Zone of skin (tissue), 1 donor: ENCODE results near the gene SPTBN2.

GRCh38 chr11:65968057-65969468 lies 7.0 kb downstream of the SART1 start:
- RRBS, result no CpG with 5 or more reads among the region's 24 CpGs

DNA sequence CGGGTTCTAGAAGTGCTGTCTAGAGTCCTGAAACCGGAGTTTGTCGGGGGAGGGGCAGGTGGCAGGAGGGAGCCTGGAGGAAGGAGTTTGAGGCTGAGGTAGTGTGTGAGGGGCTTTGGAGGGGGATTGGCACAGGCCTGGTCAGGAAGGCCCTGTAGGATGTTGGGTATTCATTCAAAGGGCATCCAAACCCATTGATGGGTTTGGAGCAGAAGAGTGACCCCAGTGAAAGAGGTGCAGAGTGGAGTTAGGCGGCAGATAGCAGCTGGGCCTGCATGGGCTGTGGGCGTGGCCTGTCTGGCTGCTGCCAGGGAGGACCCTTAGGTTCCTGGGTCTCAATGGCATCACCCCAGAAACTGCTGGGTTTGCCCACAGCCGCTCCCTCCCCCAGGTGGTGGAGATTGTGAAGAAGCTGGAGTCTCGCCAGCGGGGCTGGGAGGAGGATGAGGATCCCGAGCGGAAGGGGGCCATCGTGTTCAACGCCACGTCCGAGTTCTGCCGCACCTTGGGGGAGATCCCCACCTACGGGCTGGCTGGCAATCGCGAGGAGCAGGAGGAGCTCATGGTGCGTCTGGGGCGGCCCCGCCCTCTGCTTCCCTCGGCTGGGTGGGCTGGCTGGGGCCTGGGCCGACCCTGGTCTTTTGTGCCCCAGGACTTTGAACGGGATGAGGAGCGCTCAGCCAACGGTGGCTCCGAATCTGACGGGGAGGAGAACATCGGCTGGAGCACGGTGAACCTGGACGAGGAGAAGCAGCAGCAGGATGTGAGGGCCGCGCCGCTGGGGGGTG lies 14.7 kb downstream of the SART1 start:
- RRBS, result no CpG with 5 or more reads among the region's 34 CpGs

GRCh38 chr11:65976799-65977237 lies 15.3 kb downstream of the SART1 start:
- RRBS, result 9% methylated on average over 1 of the region's 12 CpGs

DNA sequence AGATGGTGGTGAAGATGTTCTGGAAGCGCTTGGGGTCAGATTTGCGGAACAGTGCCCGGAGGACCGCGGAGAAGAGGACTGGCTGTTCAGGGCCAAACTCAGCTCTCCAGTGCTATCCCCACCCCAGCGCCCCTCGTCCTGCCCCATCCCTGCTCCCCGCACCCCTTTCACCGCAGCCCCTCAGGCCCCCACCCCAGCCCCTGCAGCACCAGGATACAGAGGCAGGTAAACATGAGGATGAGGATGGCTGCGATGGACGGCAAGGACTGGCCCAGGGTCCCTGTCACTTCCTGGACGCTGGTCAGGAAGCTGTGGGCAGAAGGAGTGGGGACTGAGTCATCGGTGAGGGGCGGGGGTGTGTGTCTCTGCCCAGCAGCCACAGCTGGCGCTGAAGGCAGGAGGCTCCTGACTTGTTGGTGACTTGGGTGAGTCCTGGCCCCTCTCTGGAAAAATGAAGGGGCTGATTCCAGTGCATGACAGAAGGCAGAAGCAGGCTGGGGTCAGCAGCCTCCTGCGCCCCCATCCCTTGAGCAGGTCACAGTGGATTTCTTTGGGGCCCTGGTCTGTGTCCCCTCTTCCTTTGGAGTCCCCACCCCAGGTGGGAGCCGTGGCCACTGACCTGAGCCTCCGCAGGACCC lies 5.3 kb downstream of the CATSPER1 start:
- RRBS, result no CpG with 5 or more reads among the region's 18 CpGs

- RRBS, result under 1% methylated on average over 3 of the region's 17 CpGs
Measured at GRCh38 chr11:66044728-66045598, 4.0 kb downstream of the GAL3ST3 start.

GRCh38 chr11:66313689-66314066 lies 3.2 kb downstream of the CD248 start:
- RRBS, result no CpG with 5 or more reads among the region's 11 CpGs

DNA sequence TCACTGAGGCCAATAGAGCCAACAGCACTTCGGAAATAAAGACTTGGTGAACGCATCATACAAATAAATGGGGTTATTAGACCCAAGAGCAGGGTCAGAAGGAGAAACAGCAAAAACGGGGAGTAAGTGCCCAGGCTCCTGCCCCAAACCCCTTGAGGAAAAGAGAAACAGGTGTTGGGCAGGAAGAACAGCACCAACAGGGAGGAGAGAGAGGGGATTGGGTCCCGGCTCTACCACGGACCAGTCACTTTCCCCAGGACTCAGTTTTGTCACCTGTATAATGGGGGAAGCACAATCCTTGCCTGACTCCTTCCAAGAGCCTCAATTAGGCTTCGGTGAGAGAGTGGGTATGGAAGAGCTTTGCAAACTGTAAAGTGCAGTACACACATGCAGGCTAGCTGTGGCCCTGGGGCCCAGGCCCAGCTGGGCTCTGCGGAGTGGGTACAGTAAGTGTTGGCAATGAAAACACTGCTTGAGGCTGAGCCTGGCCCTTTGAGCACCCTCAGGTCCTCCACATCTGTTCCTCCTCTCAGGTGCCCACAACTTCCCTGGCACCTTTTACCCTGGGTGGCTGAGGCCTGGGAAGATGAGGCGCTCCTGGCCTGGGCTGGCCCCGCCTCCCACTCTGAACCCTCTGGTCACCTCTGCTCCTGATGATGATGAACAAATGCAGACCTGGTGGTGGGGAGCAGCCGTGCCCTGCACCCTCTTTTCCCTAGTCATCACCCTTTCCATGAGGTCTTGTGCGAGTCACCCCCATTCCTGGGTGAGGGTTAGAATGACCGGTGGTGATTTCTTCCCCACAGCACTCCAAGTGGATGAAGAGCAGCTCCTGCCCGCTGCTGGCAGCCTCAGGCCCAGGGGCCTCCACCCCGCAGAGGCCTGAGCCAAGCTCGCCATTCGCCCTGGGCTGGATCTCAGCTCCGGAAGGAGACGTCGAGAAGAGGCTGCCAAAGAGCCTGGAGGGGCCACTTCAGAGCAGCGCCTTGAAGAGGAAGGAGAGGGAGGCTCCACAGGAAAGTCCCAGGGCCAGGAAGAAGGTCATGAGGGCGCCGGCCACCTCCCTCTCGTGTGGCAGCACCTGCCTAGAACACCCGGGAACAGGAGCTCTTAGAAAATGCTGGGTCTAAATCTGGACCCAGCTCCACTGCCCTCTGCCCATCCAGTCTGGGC lies 8.7 kb downstream of the SLC29A2 start:
- RRBS, result 32% methylated on average over 9 of the region's 24 CpGs

DNA sequence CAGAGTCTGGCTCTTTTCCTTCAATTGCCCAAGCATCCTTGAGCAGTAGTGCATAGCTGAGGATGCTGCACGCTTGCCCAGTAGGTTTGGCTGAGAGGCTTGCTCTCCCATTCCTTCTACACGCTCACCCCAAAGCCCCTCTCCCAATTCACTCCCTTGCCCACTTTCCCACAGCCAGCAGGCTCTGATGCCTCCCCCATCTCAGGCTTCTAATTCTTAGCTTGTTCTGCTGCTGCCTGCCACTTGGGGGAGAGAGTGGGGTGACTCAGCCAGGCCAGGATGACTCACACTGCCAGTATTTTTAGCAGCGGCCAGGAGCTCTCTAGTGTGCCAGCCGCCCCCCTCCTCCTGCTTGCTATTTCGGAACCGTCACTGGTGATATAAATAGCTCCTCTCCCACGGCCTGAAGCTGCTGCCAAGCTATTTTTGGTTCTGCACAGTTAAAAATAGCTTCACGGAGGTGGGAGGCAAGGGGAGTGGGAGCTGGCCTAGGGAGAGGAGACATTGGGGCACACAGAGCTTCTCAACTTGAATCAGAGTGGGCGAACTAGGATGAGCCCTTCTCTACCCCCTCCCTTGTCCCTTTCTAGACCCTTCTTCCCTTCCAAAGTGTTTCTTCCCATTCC lies 2.7 kb upstream of the NPAS4 start:
- RRBS, result no CpG with 5 or more reads among the region's 9 CpGs

DNA sequence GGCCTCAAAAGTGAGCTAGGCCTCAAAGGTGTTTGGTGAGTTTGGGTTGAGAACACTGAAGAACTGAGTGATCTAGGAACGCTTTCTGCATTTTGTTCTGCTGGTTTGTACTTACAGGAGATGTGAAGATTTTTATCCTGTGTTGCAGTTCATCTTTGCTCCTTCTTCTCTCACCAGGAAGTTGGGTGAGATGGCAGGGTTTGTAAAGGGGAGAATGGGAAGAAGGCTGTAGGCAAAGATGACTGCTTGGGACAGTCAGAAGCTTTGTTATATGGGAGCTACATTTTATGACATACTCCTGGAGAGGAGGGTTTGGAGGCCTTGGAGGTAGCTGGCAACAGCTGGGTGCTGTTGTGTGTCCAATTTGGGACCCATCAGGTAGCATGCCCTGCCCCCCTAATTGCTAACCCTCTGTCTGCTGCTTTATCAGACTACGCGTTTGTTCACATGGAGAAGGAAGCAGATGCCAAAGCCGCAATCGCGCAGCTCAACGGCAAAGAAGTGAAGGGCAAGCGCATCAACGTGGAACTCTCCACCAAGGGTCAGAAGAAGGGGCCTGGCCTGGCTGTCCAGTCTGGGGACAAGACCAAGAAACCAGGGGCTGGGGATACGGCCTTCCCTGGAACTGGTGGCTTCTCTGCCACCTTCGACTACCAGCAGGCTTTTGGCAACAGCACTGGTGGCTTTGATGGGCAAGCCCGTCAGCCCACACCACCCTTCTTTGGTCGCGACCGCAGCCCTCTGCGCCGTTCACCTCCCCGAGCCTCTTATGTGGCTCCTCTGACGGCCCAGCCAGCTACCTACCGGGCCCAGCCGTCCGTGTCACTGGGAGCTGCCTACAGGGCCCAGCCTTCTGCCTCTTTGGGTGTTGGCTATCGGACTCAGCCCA lies 7.6 kb downstream of the RBM14 start:
- RRBS, result no CpG with 5 or more reads among the region's 23 CpGs

DNA sequence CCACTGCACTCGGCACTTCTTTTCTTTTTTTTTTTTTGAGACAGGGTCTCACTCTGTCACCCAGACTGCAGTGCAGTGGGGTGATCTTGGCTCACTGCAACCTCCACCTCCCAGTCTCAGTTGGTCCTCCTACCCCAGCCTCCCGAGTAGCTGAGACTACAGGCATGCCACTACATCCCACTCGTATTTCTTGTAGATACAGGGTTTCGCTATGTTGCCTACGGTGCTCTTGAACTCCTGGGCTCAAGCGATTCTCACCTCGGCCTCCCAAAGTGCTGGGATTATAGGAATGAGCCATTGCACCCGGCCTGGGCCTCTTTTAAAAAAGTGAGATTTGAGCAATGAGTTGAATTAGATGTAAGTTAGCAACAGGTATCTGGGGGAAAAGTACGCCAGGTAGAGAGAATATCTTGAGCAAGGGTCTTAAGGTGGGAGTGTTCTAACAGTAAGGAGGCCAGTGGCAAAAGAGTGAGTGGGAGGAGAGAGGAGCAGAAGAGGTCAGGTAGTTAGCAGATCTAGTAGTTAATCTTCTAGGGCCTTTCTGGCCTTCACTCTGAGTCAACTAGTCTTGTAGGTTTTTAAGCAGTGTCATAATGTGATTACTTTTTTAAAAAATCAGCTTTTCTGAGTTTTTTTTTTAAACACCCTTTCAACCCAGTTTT lies 16.9 kb downstream of the RBM4 start:
- RRBS, result no CpG with 5 or more reads among the region's 9 CpGs

DNA sequence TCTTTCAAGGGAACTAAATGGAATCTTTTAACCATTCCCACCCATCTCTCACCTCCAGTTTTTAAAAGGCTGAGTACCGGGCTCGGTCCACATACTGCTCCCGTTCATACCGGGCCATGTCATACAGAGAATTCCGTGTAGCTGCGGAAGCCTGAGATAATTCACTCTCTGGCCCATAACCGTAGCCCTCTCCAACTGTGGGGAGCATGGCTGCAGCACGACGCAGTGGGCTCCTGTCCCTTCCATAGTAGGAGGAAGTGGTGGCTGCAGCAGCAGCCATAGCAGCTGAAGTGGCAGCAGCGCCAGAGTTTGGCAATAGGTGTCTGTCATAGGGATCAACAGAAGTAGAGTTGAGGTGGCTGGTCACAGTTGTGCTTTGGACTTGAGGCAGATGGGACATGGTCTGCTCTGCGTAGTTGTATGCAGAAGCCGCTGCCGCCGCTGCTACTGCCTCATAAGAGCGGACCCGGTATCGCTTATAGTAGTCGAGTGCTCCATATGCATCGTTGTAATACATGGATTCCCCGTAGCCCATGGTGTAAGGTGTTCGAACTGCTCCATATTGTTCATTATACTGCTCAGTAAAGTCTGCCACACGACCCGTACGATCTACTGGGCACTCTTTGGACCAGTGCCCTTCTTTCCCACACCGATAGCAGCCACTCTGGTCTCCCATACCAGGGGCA lies 9.0 kb downstream of the RBM4B start:
- RRBS, result 97% methylated on average over 1 of the region's 25 CpGs

GRCh38 chr11:66728715-66729402 lies at the start of gene SPTBN2:
Gene SPTBN2, minus strand, starts transcription at chr11:66729216.
- RRBS, result 5% methylated on average over 12 of the region's 26 CpGs

DNA sequence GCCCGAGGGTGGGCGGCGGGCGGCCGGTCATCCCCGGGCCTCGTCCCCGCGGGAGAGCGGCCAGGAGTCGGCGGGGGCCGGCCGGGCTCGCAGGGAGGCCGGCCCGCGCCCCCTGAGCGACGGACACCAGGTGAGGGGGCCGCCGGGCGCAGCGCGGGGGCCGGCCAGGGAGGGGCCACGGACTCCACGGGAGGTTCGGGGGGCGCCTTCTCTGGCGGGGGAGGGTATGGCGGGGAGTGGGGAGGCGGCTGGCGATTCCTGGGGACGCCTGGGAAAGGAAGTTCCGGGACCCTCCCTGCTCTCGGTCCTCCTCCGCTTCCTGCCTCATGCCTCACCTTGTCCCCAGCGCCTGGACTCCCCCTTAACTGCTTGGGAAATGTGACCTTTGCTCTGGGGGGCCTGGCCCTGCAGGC lies 309 bp downstream of the LRFN4 start:
- RRBS, result 10% methylated on average over 21 of the region's 39 CpGs

- RRBS, result no CpG with 5 or more reads among the region's 7 CpGs
Measured at GRCh38 chr11:67003984-67004405, 18.9 kb upstream of the SYT12 start.

GRCh38 chr11:67022550-67022917 lies 400 bp upstream of the SYT12 start:
- RRBS, result 3% methylated on average over 4 of the region's 13 CpGs

GRCh38 chr11:67054450-67054981 lies 2.1 kb upstream of the RHOD start:
- RRBS, result no CpG with 5 or more reads among the region's 10 CpGs

DNA sequence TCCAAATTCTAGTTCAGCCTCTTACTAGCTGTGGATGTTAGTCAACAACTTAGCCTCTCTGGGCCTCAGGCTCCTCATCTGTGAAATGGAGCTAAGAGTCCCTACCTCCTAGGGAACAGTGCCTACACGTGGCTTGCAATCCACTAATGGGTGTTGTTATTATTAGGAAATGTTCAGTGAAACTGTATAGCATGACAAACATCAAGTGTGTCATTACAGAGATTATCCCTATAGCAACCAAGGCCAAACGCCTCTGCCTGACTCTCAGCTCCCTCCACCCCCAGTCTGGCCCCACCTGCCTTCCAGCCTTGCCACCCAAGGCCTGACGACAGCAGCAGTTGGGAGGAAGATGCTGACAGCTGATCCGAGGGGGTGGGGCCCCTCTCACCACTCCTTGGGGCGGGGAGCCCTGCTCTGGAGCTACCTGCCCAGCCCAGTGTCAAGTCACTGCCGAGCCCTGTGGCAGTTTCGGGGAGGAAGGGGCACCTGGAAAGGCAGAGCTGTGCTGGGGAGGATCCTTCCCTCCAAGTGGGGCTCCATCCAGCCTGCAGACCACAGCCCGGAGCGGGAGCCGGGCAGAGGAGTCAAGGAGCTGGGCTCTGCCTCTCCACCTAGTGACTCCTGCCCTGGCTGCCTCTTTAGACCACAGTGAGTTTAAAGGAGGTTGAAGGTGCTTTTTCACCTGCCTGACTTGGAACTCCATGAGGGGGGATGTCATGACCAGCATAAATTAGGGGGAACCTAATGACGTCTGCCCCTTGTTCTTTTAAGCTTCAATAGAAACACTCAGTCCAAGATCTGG lies 1.5 kb upstream of the RHOD start:
- RRBS, result no CpG with 5 or more reads among the region's 11 CpGs

DNA sequence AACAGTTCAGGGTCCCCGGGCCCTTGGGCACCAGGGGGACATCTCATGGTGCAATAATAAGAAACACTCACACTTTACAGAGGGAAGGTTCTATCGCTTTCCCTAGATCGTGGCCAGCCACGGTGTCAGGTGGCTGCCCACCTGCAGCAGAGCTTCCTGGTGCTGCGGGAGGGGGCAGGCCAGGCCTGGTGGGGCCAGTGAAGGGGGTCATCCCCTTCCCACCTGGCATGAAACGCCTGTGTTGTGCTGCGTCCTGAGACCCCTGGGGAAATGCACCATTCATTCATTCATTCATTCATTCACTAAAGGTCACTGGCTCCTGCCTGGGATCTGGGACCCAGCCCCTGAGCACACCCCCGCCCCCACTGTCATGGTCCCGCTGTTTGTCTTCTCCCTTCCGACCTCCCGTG lies 392 bp upstream of the RHOD start:
- RRBS, result no CpG with 5 or more reads among the region's 11 CpGs

DNA sequence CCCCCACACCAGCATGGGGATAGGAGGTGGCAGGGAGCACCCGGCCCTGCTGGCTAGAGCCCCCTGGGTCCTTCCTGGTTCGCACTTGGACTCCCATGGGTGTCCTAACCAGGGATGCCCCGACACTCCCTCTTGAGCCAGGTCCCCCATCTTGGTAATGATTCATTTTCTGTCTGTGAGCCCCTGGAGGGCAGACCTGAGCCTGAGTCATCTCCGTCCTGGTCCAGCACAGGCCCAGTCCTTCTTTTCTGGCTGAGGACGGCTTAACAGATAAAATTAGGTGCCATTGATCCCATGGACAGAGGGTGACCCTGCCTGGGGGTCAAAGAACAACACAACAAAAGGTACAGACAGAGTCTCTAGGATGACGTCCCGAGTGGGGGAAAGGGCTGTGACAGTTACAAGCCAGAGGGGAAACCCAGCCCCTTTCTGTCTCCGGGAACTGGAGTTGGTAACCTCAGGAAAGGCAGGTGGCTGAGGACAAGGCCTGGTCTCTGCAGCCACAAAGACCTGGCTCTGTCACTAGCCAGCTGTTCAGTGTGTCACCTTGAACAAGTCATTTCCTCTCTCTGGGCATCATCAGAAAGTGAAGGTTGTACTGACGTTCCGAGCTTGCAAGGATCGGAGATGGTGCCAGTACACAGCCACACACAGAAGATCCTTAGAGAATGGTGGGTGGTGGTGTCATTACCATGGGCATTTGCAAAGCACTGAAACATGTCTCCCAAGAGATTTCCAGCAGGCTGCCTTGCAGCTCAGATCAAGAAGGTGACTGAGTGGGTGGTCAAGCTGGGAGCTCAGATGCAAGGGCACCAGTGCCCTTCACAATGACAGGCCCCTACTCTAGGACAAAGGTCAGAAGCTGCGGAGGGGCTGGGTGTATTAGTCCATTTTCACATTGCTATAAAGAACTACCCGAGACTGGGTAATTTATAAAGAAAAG lies 3.7 kb downstream of the RHOD start:
- RRBS, result no CpG with 5 or more reads among the region's 13 CpGs

GRCh38 chr11:67136353-67137471 lies 17.6 kb downstream of the KDM2A start:
- RRBS, result no CpG with 5 or more reads among the region's 2 CpGs